GM19240 (cell line): ENCODE data around the gene DROSHA.

GRCh38 chr5:20616131-20616676 lies 628.2 kb upstream of the CDH18 start:
- RRBS, result no CpG with 5 or more reads among the region's 20 CpGs

DNA sequence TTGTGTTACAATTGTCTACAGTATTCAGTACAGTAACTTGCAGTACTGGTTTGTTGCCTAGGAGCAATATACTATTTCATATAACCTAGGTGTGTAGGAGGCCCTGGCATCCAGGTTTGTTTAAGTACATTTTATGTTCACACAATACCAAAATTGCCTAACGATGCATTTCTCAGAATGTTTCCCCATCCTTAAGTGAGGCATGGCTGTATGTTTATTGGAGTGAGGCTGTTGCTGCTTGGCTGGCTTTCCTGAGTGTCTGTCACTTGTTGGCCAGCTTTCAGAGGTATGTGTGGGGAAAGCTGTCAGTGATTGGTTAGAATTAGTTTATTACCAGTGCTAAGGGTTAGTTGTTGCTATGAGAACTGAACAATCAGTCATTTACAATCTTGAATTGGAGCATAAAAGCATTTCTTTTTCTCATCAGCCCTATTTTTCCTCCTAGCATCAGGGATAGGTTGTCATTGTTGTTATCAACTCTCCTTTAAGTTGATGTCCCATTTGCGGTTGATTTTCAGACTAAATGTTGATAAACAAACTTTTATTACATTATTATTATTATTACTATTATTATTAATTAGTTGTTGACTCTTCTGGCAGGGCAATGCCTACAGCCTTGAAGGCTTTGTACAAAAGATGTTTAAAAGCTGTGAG lies 154.2 kb upstream of the CDH12 start:
- RRBS, result no CpG with 5 or more reads among the region's 2 CpGs

GRCh38 chr5:23835217-23835489 lies 327.7 kb downstream of the PRDM9 start:
- RRBS, result no CpG with 5 or more reads among the region's 2 CpGs

DNA sequence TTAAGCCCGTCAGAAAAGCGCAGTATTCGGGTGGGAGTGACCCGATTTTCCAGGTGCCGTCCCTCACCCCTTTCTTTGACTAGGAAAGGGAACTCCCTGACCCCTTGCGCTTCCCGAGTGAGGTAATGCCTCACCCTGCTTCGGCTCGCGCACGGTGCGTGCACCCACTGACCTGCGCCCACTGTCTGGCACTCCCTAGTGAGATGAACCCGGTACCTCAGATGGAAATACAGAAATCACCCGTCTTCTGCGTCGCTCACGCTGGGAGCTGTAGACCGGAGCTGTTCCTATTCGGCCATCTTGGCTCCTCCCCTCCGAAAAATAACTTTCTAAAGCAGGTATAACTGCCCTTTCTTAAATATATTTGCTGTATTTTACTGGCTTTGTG lies 438.6 kb upstream of the CDH10 start:
- RRBS, result no CpG with 5 or more reads among the region's 21 CpGs

DNA sequence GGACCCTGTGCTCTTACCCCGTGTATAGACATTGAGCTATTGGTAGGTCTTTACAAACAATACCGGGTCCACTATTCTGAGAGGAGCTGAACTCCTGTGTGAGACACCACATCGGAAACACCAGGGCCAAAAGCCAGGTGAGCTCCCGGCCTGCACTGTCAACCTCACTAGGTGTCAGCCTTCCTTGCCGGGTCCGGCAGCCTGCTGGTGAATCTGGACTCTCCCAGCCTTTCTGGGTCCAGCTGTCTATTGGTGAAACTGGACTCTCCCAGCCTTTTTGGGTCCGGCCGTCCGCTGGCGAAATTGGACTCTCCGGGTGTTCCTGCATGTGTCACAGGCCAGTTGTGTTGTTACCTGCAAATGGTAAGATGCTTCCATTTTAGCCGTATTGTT lies 801.5 kb downstream of the CDH9 start:
- RRBS, result 76% methylated on average over 3 of the region's 12 CpGs

- RRBS, result no CpG with 5 or more reads among the region's 18 CpGs
Observed at GRCh38 chr5:27471848-27473283, 434.0 kb upstream of the CDH9 start.

GRCh38 chr5:31531429-31532659 lies at the start of gene DROSHA:
DROSHA (minus strand) TSS chr5:31532093.
- RRBS, result 1% methylated on average over 7 of the region's 71 CpGs

DNA sequence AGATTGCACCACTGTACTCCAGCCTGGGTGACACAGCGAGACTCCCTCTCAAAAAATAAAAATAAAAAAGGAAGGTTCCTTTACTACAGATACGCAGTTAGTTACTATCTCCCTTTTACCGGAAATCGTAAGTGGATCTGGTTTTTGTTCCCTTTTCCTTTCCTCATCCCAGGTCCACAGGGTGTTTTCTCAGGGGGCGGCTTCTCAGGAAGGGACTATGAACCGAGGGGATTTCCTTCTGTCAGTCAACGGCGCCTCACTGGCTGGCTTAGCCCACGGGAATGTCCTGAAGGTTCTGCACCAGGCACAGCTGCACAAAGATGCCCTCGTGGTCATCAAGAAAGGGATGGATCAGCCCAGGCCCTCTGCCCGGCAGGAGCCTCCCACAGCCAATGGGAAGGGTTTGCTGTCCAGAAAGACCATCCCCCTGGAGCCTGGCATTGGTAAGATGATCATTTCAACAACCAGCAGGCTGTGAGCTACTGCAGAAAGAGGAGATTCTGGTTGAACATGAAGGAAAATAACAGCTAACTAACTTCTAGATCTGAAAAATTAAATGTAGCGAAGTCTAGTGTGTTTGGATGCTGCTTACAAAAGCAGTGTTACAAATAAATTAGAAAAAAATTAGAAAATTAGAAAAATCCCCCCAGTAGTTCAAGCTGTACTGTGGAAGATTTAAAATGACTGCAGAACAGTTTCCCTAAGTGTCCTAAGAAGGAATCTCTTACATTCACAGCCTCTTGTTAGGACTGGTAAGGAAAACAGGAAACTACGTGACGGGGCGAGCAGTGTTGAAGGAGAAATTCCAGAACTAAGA lies 75.7 kb downstream of the GOLPH3 start:
- RRBS, result no CpG with 5 or more reads among the region's 15 CpGs

DNA sequence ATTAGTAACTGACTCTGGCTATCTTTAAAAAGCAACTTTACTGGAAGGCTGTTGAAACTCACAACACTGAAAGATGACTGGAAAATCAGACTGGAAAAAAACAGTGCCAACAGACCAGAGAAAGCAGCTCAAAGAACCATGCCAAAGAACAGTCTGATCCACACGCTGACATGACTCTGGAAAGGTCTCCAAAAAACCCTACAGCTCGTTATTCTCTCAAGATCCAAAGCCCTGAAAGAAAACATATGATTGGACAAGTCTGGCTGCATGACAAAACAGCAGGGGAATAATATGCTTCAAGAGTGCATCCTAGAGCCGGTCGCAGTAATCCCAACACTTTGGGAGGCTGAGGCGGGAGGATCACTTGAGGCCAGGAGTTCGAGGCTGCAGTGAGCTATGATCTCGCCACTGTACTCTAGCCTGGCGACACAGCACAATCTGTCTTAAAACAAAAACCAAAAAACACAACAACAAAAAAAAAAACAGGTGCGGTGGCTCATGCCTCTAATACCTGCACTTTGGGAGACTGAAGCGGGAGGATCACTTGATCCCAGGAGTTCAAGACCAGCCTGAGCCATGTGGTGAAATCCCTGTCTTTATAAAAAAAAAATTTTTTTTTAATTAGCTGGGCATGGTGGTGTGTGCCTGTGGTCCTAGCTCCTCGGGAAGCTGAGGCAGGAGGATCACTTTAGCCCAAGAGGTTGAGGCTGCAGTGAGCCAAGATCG lies 5.4 kb downstream of the GOLPH3 start:
- RRBS, result no CpG with 5 or more reads among the region's 12 CpGs

GRCh38 chr5:32173780-32174024 lies 417 bp downstream of the GOLPH3 start:
- RRBS, result 1% methylated on average over 15 of the region's 38 CpGs

DNA sequence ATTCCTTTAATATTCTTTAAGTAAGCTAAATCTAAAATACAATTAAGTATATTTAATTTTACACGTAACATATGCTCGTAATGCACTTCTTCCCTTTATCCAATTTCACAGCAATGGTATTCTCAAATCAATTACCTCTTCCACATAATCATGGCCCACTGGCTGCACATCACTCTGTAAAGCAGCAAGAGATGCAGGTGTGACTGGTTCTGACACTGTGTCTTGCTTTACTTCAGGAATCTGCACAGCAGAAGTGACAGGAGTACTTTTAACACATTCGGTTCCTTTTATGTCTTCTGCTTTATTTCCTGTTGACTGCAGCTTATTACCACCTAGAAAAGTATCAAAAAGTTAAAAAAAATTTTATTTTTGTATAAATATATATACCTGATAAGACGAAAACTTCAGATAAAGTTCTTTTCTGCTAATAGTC lies 44.7 kb downstream of the ZFR start:
- RRBS, result no CpG with 5 or more reads among the region's 4 CpGs

- RRBS, result no CpG with 5 or more reads among the region's 7 CpGs
Observed at GRCh38 chr5:32402269-32402859, 42.2 kb downstream of the ZFR start.

DNA sequence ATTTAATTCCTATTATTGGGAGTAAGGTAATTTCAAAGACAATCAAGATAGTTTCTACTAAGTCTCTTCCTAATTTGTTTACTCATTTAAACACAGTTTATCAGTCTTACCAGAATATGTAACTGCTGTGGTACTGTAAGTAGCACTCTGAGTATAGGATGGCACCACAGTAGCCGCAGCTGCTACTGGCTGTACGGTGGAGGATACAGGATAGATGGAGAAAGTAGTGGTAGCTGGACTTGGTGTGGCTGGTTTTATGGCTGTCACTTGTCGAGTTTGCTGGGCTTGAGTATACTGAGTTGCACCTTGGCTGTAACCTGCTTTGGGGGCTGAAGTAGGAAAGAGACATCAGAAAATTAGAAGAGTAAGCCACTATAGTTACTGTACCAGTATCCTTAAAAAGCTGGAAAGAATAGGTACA lies 29.7 kb downstream of the ZFR start:
- RRBS, result no CpG with 5 or more reads among the region's 3 CpGs

- RRBS, result no CpG with 5 or more reads among the region's 2 CpGs
Observed at GRCh38 chr5:32511886-32512085, 67.2 kb upstream of the ZFR start.

- RRBS, result no CpG with 5 or more reads among the region's 5 CpGs
Observed at GRCh38 chr5:32588443-32589125, 3.2 kb downstream of the SUB1 start.

DNA sequence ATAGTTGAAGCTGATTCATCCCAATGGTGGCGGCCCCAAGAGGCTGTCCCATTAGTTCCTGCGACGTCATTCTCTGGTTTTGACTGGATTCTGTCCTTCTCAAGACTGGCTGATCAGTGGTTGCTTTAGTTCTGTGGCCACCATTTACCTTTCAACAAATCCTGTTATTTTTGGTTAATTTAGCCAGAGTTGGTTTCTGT lies 60.0 kb downstream of the SUB1 start:
- RRBS, result no CpG with 5 or more reads among the region's 3 CpGs

DNA sequence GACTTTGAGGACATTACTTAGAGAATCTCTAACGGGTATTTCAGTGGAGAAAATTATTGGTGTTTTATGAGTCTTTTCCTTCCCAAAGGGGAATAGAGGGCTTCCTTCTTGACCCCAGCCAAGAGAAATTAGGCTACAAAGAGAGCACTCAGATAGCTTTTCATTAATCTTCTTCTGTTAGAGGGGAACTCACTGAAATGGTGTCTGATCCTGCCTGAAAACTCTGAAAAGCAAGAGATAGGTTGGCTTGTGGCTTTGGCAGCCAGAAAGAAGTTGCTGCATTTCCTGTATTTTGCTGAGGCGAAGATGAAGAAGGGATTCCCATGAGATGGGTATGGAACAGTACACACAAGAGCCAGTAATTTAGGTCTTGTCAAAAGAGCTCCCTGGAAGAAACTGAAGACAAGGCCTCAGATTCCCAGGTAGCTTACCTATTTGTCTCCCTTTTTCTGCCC lies 121.0 kb upstream of the TARS1 start:
- RRBS, result no CpG with 5 or more reads among the region's 2 CpGs

DNA sequence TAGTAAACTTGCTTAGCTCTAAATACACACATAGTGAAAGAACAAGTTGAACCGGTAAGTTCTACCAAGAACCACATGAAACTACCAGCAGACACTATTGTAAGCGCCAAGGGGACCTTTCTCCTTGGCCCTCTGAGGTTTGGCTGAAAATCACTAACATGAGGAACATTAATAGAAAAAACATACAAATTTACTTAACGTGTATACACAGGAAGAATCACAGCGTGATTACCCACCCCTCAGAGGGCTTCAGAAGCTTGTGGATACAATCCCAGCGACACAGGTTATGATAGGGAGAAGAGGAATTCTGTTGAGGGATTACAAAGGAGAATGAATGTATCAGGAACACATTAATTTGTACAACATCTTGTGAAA lies 1.6 kb upstream of the TARS1 start:
- RRBS, result no CpG with 5 or more reads among the region's 5 CpGs

- RRBS, result no CpG with 5 or more reads among the region's 11 CpGs
Observed at GRCh38 chr5:33849879-33850432, 41.8 kb downstream of the ADAMTS12 start.